Cerebral cortex (tissue), 2 donors: ENCODE results near the gene NRIP3.

GRCh38 chr11:8720228-8720773 is 37.7 kb downstream of the RPL27A start:
- PRO-cap, 2 experiments, result no peak in any of the 2 experiments

- PRO-cap, 2 experiments, result no peak in any of the 2 experiments
Measured at GRCh38 chr11:8759630-8760221, 50.7 kb downstream of the DENND2B start.

- PRO-cap, 2 experiments, result no peak in any of the 2 experiments
Measured at GRCh38 chr11:8806442-8807006, 4.0 kb downstream of the DENND2B start.

DNA sequence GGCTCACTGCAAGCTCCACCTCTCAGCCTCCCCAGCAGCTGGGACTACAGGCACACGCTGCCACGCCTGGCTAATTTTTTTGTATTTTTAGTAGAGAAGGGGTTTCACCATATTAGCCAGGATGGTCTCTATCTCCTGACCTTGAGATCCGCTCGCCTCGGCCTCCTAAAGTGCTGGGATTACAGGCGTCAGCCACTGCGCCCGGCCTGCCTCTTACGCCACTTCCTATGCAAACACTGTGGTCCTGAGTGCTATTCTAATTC is 47.7 kb upstream of the AKIP1 start:
- PRO-cap, 2 experiments, result no peak in any of the 2 experiments

DNA sequence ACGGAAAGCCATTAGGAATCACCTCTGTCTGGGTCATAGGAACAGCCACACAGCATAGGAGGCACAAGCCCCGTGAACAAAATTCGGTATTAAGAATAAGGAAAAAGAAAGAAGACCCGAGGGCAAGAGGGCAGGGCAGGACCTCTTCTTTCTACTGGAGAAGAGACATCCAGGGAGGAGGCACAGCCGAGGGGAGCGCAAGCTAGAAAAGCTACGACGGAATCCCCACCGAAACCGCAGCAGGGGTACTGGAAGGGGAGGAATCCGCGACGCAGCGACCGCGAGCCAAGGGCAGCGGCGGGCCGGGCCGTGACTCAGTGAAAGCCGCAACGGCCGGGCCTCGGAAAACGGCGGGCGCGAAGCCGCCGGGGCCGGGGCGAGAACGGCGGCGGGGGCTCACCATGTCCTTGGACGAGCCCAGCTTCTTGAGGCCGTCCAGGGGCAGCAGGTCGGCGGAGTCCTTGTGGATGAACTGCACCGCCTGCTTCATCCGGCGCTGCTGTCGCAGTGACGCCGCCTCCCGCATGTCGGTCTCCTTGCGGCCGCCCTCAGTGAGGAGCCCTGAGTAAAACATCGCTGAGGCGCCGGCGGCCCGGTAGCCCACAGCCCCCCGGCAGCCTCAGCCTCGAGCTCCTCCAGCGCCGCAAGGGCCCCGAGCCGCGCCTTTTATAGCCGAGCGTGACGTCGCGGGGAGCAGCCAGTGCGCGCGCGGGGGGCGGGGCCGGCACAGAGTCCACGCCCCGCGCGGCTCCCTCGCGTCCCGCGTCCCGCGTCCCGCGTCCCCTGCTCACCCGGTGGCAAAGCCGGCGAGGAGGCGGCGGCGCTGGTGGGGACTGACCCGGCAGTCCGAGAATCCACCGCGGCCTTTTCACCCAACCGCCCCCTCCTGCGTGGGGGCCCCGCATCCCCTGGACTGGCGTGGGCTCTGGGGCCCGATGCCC is at the start of gene NRIP3:
Gene NRIP3 (minus strand): TSS at position 640 of the 941 bp plus-strand sequence.
- PRO-cap, 2 experiments, result peak in 1 of 2 experiments; most common plus-strand start position 800 of the sequence (in 1); most common minus-strand start position 640 of the sequence (in 1)

DNA sequence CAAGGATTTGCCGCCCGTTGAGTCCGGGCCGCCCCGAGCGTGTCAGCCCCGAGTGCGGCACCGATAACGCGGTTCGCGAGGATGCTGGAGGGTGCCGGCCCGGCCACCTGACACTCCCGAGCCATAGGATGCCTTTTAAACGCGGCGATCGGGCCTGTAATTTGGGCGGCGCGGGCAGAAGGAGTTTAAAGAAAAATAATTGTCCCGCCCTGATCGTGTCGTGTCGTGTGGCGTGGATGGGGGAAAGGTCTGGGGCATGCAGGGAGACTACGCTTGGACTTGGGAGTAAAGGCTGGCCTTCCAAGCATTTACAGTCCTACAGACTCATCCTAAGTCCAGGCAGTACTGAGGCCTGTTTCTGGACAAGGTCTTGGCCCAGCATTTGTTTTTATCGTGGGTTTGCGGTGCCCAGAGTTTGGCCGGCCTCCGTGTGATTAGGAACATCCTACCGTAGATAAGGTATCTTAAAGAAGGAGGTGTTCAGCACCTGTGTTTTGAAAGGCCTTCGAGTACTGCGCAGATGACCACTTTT is 1.4 kb downstream of the WEE1 start:
- PRO-cap, 2 experiments, result no peak in any of the 2 experiments

- PRO-cap, 2 experiments, result peak in 1 of 2 experiments; most common minus-strand start chr11:9575488 (in 1)
Measured at GRCh38 chr11:9575289-9575717, 1.8 kb downstream of the WEE1 start.

- PRO-cap, 2 experiments, result no peak in any of the 2 experiments
Measured at GRCh38 chr11:9643641-9644013, 20.2 kb upstream of the SWAP70 start.

- PRO-cap, 2 experiments, result no peak in any of the 2 experiments
Measured at GRCh38 chr11:9663297-9663830, 513 bp upstream of the SWAP70 start.

GRCh38 chr11:9858896-9859343 is 195.0 kb downstream of the SWAP70 start:
- PRO-cap, 2 experiments, result no peak in any of the 2 experiments

GRCh38 chr11:10169416-10170638 is 124.2 kb downstream of the SBF2 start:
- PRO-cap, 2 experiments, result no peak in any of the 2 experiments

DNA sequence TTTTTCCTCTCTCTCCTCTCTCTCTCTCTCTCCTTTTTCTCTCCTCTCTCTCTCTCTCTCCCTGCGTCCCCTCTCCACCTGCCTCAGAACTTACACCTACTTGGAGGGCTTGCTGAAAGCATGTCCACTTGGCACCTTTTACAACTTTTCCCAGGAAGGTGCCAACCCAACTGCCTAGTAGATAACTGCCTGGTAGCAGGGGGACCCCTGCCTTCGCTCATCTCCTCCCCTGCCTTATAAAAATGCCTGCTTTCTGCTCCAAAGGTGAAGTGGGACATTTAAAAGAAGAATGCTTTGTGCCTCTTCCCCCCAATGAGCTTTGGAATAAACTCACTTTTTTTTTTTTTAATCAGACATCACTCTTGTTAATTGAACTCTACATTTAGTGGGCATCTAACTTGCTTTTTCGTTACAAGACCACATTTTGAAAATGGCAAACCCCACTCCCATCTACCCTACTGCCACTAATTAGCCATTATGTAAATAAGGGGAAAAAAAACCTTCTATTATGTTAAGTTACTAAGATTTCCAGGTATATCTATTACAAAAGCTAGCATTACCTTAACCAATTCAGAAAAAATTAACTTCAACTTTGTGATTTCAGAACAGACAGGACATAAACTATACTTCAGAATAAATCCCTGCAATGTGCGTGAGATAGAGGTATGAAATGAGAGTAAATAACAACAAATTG is 106.6 kb downstream of the SBF2 start:
- PRO-cap, 2 experiments, result no peak in any of the 2 experiments

DNA sequence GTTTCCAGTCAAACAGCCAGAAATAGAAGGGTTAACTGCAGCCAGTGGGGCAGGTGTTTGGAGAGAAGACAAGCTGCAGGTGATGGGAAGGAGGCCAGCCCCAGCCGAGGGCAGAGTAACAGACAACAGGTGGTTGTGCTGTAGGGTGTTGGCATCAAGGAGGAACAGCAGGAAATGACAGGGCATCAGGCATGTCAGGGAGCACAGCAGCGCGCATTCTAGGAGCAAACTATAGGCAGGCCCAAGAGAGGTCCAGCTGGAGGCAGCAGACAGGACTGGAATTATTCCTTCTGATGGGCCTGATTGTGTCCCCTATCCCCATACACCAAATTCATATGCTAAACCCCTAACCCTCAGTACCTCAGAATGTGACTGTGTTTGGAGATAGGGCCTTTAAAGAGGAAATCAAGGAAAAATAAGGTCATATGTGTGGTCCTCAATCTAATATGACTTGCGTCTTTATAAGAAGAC is 13.6 kb downstream of the ADM start:
- PRO-cap, 2 experiments, result no peak in any of the 2 experiments

GRCh38 chr11:10326806-10327124 is 21.9 kb downstream of the ADM start:
- PRO-cap, 2 experiments, result no peak in any of the 2 experiments

DNA sequence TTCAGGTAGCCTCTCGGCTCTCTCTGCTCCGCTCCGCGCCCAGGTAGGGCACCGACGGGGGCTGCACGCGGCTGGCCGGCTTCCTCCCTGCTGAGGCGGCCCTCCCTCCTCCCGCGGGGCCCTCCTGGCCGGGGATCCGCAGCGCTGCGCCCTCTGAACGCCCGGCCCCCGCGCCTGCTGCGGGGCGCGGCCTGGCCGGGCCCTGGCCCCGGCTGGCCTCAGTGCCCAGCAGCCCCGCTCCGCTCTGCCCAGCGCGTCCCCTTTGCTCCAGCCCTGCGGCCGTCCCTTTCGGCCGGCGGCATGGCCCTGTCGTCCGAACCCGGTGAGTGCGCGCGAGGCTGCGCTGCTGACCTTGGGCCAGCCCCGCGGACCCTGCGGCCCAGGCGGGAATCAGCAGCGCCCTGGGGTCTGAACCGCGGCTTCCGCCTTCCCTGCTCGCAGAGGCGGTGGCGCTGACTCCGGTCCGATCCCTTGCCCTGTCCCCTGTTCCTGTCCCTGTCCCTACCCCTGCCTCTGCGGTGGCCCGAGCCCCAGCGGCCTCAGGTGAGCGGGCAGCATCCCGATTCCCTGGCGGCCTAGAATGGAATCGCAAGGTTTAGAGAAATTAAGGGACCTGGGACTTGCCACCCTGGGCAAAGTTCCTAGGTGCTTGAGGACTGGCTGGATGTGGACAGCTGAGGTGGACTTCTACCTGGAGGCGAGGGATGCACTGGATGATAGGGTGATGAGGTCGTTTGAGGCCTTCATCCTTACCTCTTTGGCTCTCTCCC is 4.2 kb upstream of the AMPD3 start:
- PRO-cap, 2 experiments, result peak in 1 of 2 experiments; most common plus-strand start position 226 of the sequence (in 1); most common minus-strand start position 193 of the sequence (in 1)

DNA sequence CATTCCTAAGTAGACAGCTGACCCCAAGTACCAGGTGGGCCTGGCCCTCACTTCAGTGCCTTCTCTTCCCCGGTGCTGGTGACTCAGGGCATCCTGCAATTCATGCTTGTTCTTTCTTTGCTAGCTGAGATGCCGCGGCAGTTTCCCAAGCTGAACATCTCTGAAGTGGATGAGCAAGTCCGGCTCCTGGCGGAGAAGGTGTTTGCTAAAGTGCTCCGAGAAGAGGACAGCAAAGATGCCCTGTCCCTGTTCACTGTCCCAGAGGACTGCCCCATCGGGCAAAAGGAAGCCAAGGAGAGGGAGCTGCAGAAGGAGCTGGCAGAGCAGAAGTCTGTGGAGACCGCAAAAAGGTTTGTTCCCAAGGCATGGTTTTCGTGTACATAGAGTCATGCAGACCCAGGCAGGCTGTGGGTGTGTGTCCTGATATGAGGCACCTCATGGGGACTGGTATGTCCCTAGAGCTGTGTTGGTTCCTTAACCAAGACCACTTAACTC is 6.4 kb downstream of the AMPD3 start:
- PRO-cap, 2 experiments, result no peak in any of the 2 experiments

- PRO-cap, 2 experiments, result no peak in any of the 2 experiments
Measured at GRCh38 chr11:10468459-10469172, 13.6 kb downstream of the AMPD3 start.

DNA sequence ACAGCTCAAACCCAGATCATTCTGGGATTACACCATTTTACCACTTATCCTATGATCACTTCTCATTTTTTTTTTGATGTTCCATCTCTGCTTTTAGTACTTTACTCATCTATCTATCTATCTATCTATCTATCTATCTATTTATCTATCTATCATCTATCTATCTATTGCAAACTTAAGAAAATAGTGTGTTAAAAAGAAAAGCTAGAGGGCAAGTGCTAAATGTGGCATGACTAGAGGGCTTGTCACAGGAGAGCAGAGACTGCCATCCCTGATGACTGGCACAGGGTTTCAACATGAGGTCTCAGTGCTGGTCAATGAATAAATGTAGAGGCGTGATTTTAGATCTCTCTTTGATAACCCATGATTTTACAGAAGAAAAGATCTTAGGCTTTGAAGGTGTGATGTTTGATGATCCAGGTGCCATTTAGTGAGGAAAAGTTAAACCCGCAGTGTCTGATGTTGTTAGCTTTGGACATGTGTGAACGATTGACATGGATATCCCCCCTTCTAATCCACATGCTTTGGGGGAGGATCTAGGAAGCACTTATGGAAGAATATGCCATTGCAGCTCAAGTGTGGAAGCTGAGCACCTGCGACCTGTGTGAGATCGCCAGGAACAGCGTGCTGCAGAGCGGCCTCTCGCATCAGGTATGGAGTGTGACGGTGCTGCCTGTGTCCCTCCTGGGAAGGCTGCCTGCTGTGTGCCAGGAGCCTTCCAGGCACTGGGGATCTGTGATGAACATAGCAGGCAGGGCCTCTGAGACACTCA is 36.8 kb downstream of the RNF141 start:
- PRO-cap, 2 experiments, result no peak in any of the 2 experiments

GRCh38 chr11:10558203-10558594 is 10.3 kb downstream of the LYVE1 start:
- PRO-cap, 2 experiments, result no peak in any of the 2 experiments

GRCh38 chr11:10566318-10566569 is 2.2 kb downstream of the LYVE1 start:
- PRO-cap, 2 experiments, result no peak in any of the 2 experiments